ENCODE measurements around the gene KALRN.

GRCh38 chr3:123449211-123449525 is 278 bp upstream of the ADCY5 start:
- CAGE, long polyA plus RNA = no peak
- RRBS = 3% methylated on average over 31 of the region's 46 CpGs

GRCh38 chr3:123522779-123523235 is 62.0 kb downstream of the HACD2 start:
- CAGE, long polyA plus RNA = no peak
- RRBS = no CpG with 5 or more reads among the region's 10 CpGs

DNA sequence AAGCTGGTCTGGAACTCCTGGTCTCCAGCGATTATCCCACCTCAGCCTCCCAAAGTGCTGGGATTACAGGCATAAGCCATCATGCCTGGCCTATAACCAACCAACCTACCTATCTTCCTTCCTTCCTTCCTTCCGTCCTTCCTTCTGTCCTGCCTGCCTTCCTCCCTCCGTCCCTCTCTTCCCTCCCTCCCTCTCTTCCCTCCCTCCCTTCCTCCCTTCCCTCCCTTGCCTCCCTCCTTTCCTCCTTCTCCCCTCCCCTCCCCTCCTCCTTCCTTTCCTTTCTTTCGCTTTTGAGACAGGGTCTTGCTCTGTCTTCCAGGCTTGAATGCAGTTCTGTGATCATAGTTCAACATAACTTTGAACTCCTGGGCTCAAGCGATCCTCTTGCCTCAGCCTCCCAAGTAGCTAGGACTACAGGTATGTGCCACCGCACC is 56.7 kb upstream of the HACD2 start:
- CAGE, long polyA plus RNA = no peak
- RRBS = no CpG with 5 or more reads among the region's 6 CpGs

GRCh38 chr3:123676898-123677610 is 92.2 kb upstream of the HACD2 start:
- CAGE, long polyA plus RNA = no peak
- RRBS = no CpG with 5 or more reads among the region's 5 CpGs

DNA sequence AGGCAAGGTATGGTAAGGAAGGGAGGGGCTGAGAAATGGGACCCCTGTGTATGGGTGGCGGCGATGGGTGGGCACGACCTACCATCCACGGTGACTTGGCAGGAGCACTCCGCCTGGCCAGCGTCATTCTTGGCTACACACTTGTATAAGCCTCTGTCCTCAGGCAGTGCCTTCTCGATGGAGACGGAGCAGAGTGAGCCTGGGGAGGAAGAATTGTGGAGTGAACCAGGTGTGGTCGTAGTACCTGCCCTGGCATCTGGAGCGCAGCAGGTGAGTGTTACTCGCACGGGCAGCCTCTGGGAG is 107.8 kb upstream of the HACD2 start:
- CAGE, long polyA plus RNA = no peak
- RRBS = no CpG with 5 or more reads among the region's 12 CpGs

- CAGE, long polyA plus RNA = no peak
- RRBS = no CpG with 5 or more reads among the region's 8 CpGs
Measured at GRCh38 chr3:123694201-123695269, 109.7 kb upstream of the HACD2 start.

DNA sequence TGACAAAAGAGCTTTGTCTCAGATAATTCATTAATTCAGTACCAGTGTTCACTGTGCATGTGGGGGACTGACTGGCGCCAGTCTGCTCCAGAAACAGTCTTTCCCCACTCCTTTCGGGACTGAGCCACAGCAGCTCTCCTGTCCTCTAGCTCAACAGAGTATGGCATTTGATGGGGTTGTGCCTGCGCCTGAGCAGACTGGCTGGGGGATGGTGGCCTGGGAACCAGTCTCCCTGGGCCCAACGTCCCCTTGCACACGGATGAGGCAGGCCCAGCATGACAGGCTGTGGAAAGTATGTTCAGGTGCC is 105.2 kb downstream of the MYLK start:
- CAGE, long polyA plus RNA = no peak
- RRBS = no CpG with 5 or more reads among the region's 5 CpGs

DNA sequence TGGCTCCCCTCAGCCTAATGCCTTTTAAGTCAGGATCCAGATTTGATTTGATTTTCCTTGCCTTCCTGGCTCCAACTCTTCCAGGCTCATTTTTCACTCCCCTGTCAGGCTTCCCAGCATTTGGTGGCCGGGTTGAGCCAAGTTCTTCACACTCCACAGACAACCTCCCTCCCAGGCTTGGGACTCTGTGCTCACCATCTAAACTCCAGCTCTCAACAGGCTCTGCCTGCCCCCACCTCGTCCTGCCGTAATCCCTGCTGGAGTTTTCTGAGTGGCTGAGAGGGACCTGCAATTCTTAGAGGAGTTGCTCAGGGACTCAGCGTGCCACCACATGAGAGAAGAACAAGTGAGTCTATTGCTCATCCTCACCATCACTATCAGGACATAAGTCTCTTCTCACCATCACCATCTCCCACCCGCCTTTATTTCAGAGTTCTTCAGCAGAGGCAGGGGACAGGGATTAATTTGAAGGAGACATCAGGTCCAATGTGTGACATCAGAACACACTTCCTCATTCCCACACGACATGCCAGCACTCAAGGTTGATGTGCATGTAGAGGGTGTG is 104.7 kb downstream of the MYLK start:
- CAGE, long polyA plus RNA = no peak
- RRBS = no CpG with 5 or more reads among the region's 6 CpGs

DNA sequence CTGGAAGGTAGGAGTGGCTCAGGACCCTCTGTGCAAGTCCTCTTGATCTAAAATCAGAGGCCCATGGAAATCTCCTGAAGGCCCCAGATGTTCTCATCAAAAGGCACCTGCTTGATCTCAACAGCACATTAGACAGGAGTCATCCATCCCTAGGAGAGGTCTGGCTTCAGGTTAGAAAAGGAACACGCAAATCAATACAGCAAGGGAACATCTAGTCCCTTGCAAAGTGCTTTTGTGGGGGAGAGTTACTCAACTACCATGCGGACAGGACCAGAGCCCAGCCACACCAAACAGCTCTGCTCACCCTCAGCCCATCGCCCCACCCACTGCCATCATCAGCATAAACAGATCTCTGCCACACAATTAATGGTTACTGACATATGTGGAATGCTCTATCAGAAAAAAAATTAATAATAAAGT is 85.6 kb downstream of the MYLK start:
- CAGE, long polyA plus RNA = no peak
- RRBS = no CpG with 5 or more reads among the region's 3 CpGs

- CAGE, long polyA plus RNA = no peak
- RRBS = no CpG with 5 or more reads among the region's 5 CpGs
Measured at GRCh38 chr3:123953663-123954212, 7.3 kb downstream of the CCDC14 start.

GRCh38 chr3:123955124-123955839 is 5.7 kb downstream of the CCDC14 start:
- CAGE, long polyA plus RNA = no peak
- RRBS = no CpG with 5 or more reads among the region's 3 CpGs

DNA sequence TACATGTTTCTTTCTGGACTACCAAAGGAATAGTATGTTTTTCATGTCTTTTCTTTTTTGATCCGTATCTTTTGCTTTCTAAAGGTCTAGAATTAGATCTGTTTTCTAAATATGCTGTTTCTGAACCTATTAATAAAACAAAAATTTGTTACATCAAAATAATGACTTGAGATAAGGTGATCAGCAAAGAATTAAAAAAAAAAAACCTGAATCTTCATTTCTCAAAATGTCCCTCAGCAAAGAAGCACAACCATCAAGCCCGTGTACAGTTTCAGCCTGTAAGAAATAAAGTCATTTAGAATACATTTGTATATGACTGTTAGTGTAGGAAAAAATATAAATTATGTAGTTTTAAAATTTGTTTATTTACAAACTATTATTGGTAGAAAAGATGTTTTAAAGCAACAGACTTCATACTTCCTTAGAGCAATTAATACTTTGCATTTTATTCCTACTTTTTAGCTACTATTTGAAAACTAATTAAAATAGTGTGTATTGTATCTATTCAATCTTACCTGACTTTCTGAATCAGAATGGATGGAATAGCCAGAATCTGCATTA is 5.1 kb downstream of the CCDC14 start:
- CAGE, long polyA plus RNA = no peak
- RRBS = no CpG with 5 or more reads among the region's 2 CpGs

DNA sequence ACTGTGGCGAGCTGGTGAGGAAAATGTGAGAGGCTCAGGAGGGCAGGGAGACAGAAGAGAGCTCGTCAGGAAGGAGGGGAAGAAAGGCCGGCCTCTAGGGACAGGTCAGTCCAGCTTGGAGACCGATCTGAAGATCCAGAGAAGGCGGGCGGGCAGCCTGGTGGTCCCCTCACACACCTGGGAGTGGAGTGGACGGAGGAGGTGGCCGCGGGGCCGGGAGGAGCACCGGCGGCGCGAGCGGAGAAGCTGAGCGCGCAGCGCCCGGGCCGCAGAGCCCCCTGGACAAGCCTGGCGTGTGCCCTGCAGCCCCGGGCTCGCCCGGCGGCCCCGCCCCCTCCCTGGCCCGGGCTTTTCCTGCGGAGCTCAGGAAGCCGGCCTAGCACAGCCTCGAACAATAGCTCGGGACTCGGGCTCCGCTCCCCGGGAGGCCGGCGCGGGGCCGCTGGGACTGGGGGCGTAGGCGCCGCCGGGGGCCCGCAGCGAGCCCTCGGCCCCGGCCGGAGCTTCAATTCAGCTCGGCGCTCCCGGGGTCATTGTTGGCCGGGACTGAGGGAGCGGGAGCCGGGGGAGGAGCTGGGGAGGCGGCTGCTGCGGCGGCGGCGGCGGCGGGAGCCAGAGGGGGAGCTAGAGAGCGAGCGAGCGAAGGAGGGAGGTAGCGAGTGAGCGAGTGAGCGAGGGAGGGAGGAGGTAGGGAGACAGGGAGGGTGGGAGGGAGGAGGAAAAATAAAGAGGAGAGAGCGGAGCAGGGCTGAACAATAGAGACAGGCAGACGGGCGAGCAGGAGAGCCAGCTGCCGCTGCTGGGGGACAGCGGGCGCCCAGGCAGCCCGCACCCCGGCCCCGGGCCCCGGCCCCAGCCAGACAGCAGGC is at the start of gene KALRN:
TSS of gene KALRN (plus strand) at position 755 of the 869 bp plus-strand sequence.
- CAGE, long polyA plus RNA = no peak
- RRBS = 2% methylated on average over 26 of the region's 76 CpGs

DNA sequence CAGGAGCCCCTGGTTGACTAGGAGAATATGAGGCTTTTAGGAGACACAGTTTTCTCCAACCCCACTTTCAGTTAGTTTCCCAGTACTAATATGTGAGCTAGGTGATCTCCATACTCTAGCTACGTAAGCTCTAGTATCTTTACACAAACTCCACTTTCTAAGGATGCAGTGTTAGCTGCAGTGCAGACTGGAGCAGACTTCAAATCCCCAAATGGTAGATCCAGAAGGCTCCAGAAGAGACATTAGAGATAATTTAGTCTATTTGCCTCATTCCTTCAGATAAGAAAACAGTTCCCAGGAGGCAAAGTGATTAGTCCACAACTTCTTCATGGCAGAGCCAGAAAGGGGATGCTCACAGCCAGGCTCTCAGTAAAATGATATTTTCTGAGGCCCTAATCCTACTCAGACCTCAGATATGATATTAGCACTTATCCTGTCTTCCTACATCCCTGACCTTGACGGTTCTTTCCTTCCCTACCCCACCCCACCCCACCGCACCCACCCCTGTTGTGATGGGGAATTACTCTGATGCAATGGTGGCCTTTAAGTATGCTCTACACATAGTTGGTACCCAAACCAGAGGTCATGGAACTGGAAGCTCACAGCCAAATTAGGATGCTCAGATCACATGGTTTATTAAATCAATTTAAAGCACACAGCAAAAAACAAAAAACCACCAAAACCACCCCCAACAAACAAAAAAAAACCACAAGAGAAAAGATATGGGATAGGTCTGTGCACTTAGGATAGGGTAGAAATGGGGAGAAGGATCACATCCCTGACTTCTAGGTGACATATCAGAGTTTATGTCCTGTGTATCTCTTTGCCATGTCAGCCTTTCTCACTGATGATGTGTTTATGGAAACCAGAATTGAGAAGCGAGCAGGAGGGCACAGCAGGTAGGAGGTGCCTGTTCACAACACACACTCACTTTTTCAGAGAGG is 33.9 kb downstream of the KALRN start:
- CAGE, long polyA plus RNA = no peak
- RRBS = no CpG with 5 or more reads among the region's 4 CpGs

GRCh38 chr3:124078847-124079326 is 45.7 kb downstream of the KALRN start:
- CAGE, long polyA plus RNA = no peak
- RRBS = no CpG with 5 or more reads among the region's 3 CpGs

- CAGE, long polyA plus RNA = no peak
- RRBS = no CpG with 5 or more reads among the region's 2 CpGs
Measured at GRCh38 chr3:124157048-124157453, 123.9 kb downstream of the KALRN start.

- CAGE, long polyA plus RNA = no peak
- RRBS = no CpG with 5 or more reads among the region's 1 CpG
Measured at GRCh38 chr3:124282921-124283214, 249.7 kb downstream of the KALRN start.

- CAGE, long polyA plus RNA = no peak
- RRBS = no CpG with 5 or more reads among the region's 6 CpGs
Measured at GRCh38 chr3:124552228-124552720, 178.0 kb upstream of the UMPS start.

DNA sequence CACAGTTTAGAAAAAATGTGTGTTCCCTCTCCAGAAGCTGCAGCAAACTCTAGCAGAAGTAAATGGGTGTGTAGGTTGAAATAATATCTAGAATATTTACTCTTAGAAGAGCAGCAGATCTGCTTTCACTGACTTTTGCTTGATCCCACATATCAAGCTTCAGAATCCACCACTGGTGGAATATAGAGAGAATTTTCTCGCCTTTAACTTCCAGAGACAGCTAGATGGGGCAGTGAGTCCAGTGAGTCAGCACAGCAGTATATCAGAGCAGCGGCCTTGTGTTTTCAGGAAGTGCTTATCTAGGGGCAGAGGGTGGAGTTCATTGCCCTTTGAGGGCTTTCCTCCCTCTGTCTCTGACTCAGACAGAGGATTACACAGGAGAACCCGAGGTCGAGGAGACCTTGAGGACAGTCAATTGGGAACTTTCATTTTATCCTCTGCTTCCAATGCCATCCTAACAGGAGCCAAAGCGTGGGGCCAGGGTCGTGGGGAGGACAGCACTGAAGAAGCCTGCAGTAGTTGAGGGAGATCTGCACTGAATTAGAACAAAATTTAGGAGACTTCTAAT is 109.7 kb upstream of the UMPS start:
- CAGE, long polyA plus RNA = no peak
- RRBS = no CpG with 5 or more reads among the region's 6 CpGs

DNA sequence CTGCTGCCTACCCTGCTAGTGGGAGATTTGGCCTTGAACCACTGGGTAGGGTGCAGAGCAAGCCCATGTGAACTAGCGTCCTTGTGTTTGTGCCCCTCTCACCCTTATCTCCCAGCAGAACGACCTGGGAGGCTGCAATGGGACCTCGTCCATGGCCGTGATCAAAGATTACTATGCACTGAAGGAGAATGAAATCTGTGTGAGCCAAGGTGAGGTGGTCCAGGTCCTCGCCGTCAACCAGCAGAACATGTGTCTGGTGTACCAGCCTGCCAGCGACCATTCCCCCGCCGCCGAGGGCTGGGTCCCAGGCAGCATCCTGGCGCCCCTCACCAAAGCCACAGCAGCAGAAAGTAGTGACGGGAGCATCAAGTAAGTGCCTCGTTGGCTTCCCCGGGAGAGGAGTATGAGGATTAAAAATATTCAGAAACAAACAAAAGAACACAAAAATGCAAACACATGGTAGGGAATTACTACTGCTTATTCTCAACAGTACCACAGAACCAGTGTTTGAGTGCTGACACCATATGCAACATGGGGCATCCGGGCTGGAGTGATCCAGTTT is 55.9 kb upstream of the UMPS start:
- CAGE, long polyA plus RNA = no peak
- RRBS = no CpG with 5 or more reads among the region's 15 CpGs